LHCN-M2 (cell line): ENCODE data around the genes ANKRD42 and CCDC90B.

- RAMPAGE, long total RNA, result no peak
Observed at GRCh38 chr11:83169033-83170087, 12.4 kb downstream of the PCF11 start.

- RAMPAGE, long total RNA, result no peak
Observed at GRCh38 chr11:83192946-83193942, at the start of gene ANKRD42. Gene ANKRD42 (plus strand): TSS chr11:83193712.

DNA sequence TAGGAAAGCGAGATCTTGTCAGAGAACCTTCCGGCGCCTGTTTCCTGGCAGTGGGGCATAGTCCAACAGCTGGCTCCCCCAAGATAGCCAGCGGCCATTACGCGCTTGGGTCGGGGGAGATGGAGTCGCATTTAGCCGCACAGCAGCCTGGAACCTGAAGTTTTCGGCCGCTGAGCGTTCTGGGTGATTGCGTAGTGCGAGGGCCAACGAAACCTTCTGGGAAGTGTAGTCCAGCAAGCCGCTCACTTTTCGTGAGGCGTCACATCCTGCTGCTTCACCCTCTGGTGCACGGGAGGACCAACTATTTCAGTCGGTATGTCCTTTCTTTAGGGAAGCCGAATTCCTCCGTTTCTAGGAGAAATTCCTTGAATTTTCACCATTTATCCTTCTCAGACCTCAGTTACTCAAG is at the start of gene CCDC90B:
Gene CCDC90B, minus strand, starts transcription at position 133 of the 409 bp plus-strand sequence.
- RAMPAGE, long total RNA, result no peak

DNA sequence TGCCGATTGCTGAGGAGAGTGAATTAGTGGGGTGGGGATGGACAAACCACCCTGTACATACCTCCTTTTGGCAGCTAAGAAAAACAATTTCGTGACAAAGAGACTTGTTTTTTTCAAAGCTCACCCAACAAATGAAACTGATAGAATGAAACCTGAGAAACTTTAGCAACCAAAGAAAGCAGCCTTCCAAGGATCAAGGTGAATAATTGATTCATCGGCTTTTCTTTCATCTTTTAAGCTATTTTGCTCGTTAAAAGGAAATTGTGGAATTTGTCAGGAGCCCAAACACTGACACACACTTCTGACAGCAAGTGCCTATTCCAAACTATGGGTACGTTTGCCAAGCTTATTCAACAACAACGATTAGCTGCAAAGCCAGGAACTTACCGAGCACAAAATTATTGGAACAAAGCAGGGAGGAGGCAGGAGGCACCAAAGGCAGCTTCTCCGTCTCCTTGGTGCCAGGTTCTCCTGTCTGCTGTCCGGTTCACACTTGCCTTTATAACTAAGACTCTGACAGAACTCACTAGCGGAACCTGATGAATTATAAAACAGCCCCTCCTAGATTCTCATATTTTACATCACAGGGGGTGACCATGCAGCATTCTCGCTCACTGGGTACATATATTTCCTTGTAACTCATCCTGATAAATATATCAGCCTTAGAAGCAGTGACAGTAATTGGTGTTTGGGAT is 395.8 kb upstream of the CCDC90B start:
- RAMPAGE, long total RNA, result no peak

DNA sequence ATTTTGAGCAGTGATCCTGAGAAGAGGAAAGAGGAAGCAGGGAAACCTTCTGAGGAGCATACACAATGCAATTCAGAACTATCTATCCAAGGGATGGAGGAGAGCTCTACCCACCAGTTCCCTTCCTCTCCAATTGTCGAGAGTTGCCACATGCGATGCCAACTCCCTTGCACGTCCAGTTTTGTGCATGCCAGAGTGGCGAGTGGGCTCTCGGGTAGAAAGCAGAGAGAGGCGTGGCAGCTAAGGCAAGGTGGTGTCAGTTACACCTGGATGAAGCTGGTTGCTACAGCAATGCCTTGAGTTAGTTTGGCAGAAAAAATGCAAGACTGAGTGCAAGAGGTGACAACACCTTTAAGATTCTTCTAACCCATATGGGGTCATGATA is 420.4 kb upstream of the CCDC90B start:
- RAMPAGE, long total RNA, result no peak

DNA sequence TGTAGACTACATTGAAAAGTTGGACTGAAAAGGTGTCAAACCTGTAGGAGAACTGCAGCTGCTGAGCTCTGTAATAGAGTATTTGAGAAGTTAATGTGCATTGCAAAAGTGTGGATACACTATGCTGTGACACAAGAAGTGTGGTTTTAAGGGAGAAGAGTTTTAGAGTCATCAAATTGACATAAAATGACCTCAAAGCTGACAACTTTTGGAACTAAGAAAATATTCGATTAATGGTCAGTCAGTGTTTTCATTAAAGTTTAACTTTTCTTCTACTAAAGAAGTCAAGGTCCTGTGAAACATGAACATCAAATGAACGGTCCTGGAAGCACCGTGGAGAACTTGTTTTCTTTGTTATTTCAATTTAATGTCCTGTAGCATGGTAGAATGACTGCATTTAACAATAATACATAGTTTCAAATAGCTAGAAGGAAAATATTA is 624.0 kb upstream of the CCDC90B start:
- RAMPAGE, long total RNA, result no peak

- RAMPAGE, long total RNA, result no peak
Observed at GRCh38 chr11:84019587-84019897, 733.4 kb upstream of the CCDC90B start.

- RAMPAGE, long total RNA, result no peak
Observed at GRCh38 chr11:84653992-84654207, 973.2 kb downstream of the DLG2 start.

DNA sequence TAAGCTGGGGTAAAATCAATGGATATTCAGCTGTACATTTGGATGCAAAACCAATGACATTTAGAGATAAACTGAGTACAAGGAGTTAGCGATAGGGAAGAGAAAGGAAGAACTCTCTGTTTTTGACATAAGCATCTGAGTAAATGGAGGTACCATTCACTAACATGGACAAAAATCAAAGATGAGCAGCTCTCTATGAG is 585.6 kb downstream of the DLG2 start:
- RAMPAGE, long total RNA, result no peak

GRCh38 chr11:85719510-85719881 is 33.5 kb upstream of the CCDC89 start:
- RAMPAGE, long total RNA, result no peak

DNA sequence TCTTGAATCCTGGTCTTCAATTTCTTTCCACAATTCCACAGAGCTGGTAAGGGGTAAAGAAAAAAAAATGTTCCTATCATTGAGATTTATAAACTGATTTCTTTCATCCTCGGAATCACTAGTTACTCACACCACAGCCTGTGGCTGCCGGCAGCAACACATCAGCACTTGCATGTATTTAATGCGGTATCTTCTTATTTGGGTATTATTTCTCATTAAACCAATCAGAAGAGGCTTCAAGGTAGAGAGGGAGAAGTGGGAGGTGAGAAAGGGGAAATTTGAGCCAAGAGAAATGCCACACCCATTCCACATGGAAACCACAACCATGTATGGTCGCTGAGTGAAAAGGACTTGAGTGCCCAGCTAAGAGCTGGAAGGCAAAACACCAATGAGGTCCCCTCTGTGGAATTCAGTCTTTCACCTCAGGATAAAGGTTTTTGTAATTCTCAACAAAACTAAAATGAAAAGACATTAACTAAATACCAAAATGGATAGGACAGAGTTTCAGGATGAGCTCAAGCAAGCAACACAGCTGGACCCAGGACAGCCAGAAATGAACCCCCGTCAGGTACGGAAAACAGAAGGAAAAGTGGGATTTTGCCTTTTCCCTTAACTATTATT is 26.0 kb downstream of the SYTL2 start:
- RAMPAGE, long total RNA, result no peak

DNA sequence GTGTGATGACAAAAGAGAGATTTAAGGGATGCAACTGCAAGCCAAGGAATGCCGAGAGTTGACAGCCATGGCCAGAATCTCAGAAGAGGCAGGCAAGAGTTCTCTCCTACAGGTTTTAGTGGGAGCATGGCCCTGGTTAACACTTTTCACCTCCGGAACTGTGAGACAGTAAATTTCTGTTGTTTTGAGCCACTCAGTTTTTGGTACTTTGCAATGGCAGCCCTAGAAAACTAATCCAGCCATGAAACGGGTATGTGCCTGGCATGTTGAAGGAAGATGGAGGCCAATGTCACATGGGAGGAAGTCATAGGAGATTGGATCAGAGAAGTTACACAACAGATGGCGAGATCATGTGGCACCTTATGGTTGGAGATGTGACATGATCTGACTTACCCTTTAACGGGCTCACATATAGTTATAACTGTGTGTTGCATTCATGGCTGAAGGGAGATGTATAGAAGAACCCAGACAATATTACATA is 63.2 kb upstream of the EED start:
- RAMPAGE, long total RNA, result no peak

DNA sequence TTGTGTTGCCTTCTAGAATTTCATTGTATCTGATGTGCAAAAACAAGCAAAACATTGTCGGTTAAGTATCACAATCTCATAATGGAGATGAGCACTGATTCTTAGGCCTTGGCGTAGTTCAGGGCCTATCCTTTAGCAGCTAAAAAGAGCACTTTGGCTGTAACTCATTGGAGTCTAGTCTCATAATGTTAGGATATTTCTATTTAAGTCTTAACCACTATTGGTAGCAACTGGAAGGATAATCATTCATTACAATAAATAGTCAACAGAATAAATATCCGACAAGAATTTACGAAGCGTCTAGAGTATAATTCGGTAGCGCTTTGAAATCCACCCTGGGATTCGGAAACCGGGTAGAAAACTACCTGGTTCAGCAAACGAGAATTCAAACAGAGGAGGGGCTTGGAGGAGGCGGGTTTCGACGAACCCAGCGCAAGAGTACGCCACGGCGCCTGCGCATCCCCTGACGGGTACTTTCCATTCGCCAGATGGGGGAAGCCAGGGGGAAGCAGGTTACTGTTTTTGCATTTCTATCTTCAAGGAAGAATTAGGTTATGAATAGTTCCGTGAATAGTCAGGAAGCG is 396 bp upstream of the EED start:
- RAMPAGE, long total RNA, result no peak

GRCh38 chr11:86476054-86476599 is 101.4 kb downstream of the CCDC81 start:
- RAMPAGE, long total RNA, result no peak

DNA sequence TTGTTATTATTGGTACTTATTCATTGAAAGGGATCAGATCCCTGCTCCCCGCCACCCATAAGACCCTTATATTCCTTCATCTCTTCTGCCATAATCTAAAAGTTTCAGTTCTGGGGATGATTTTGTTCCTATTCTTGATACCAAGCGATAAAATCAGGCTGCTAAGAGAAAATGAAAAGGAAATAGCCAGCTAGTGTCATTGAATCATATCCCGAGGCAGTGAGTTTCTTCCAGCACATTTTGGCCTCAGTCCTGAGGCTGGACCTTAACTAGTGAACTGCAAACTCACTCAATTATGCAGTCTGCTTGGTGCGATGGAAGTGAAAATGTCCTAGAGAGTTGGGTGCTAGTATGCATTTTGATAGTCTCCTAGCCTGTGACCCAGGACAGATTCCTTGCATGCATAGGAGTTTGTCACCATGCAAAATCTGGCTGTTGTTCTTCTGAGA is 102.8 kb downstream of the CCDC81 start:
- RAMPAGE, long total RNA, result no peak

DNA sequence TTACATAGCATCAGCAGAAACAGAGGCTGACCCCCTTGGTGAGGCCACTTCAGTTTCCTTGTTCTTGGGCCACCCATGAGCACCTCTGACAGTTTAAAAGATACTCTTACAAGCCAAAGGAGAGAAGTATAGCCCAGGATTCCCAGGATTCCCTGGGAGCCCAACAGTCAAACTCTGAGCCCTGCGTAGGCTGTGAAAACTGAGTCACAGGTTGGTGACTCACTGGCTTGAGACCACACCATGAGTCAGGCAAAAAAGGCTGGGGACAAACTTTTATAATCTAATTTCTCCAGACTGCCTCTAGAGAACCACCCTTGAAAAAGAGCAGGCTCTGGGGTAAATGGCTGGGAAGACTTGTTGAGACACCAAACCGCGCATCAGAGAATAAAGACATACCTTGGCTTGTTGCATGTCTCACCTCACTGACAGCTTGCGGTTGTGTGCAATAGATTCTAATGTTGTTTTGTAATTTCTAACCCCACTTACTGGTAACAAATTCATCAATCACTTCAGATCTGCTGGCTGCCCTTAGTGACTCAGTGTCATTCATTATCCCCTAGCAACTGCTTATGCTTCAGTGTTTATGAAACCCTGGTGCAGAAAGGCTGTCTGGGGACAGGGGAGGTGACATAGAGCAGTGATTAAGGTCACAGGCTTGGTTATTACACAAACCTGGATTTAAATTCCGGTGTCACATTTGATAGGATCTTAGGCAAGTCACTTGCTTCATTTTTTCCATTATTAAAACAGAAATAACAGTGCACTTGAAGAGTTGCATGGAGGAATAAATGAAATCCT is 56.8 kb upstream of the PRSS23 start:
- RAMPAGE, long total RNA, result no peak

GRCh38 chr11:86801370-86802223 is 1.3 kb downstream of the PRSS23 start:
- RAMPAGE, long total RNA, result no peak

GRCh38 chr11:86916098-86916777 is 39.0 kb downstream of the FZD4 start:
- RAMPAGE, long total RNA, result no peak

DNA sequence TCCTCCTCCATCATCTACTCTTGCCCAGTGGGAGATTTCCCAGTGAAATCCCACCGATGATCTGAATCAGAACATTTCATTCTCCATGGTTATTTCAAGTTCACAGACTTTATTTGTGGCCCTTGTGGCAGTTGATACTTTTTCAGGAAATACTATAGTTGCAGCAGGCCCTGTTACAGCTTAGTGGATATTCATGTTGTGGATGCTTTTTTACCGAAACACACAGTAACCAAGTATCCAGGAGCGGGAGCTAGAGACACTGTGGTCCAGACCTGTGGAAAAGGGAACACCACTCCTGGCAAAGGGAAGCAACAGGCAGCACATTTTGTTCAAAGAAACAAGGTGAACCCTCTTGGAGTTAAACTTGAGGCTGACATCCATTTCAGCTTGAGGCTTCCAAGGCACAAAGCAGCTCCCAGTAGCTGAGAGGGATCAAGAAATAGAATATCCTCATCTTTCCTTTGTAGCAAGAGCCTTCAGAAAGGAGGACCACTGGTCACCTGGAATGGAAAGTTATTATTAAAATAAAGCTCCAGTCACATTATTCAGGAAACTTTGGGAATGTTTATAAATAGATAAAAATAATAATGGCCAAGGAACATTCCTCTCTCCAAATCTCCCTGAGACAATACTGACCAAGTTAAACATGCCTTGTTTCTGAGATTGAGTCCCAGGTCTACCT is 33.5 kb downstream of the FZD4 start:
- RAMPAGE, long total RNA, result no peak

GRCh38 chr11:86938169-86938712 is 17.0 kb downstream of the FZD4 start:
- RAMPAGE, long total RNA, result no peak